Adrenal gland (tissue), 7 donors: ENCODE data around the genes MOCS1, UNC5CL and OARD1.

DNA sequence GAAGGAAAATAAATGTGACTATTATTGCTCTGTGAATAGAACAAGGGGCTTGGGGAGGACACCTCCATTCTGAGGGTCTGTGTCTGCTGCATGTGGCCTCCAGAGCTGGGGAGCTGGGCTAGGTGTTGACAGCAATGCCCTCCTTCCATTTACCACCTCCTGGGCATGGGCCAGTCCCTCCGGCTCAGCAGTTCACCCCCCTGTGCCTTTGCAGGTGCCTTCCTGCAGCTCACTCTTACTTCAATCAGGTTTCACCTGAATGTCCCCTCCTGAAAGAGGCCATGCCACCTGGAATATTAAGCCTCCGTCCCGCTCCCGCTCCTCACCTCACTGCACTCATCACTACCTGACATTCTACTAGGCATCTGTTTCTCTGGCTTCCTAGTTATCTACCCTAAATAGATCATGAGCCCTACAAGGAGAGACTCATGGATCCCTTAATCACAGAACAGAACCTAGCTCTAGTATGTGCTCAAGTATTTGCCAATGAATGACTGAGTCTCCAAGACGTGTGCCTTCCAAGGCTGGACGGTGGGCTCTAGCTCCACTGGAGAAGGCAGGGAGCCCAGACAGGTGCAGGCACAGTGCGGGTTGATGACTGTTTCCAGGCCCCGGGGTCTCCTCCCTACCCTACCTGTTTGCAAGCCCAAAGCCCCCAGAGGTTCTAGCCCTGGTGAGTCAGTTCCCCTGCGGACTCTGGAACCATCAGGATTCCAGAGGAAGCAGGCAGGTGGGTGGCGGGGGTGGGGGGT is 22.2 kb downstream of the KCNK5 start:
- PRO-cap, 3 experiments: no peak in any of the 3 experiments
- RAMPAGE, long total RNA, 4 experiments: no peak in any of the 4 experiments
- RRBS: no CpG with 5 or more reads among the region's 10 CpGs

DNA sequence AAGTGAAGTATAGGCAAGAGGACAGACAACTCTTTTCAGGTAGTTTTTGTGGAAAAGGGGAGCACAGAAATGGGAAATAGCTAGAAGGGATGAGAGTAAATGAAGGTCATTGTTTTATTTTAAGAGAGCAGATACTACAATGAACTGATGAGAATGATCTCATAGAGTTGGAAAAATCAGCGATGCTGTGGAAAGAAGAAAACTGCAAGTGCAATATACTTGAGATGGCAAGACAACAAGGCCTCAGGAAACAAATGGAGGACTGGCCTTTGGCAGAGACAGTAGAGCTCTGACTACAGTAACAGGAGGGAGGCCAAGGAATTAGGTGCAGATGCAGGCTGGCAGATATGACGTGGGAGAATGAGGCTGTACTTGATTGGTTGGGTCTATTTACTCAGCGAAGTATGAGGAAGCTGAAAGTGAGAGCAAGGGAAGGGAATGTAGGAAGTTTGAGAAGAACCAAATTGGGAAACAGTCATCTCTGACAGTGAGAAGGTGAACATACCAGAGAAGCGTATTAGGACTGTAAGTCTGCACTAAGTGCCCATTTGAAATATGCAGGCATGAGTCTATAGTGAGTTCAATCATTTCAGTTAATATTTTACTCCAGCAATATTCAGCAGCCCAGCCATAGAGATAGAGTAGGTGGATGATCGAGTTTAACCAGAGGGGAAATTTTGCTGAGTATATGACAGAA is 40.0 kb downstream of the KIF6 start:
- PRO-cap, 3 experiments: no peak in any of the 3 experiments
- RAMPAGE, long total RNA, 4 experiments: no peak in any of the 4 experiments
- RRBS: no CpG with 5 or more reads among the region's 5 CpGs

- PRO-cap, 3 experiments: no peak in any of the 3 experiments
- RAMPAGE, long total RNA, 4 experiments: no peak in any of the 4 experiments
- RRBS: no CpG with 5 or more reads among the region's 4 CpGs
These were observed 33.4 kb upstream of the DAAM2 start for GRCh38 chr6:39758721-39759200.

DNA sequence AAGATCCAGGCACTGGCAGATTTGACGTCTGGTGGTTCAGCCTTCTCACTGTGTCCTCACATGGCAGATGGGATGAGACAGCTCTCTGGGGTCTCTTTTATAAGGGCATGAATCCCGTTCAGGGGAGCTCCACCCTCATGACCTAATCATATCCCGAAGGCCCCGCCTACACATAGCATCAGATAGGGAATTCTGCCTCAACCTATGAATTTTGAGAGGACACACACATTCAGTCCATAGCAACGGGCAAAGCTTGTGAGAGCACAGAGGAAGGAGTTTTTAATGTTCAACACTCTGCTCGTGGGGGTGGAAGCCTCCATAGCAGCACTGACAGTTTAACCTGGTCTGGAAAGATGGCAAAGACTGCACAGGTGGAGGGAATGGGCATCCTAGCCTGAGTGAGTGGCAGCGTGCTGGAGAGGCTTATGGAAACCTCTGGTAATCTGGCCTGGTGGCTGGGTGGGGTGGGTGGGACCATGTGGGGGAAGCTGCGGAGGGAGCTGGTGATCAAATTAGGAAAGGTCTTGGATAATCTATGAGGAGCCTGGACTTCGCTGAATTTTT is 27.6 kb downstream of the DAAM2 start:
- PRO-cap, 3 experiments: peak in 1 of 3 experiments; most common minus-strand start position 69 of the sequence (in 1)
- RAMPAGE, long total RNA, 4 experiments: start-site peak on the minus strand in 1 of 4 experiments, centred at position 72 of the sequence, 26 reads per replicate
- RRBS: no CpG with 5 or more reads among the region's 9 CpGs

DNA sequence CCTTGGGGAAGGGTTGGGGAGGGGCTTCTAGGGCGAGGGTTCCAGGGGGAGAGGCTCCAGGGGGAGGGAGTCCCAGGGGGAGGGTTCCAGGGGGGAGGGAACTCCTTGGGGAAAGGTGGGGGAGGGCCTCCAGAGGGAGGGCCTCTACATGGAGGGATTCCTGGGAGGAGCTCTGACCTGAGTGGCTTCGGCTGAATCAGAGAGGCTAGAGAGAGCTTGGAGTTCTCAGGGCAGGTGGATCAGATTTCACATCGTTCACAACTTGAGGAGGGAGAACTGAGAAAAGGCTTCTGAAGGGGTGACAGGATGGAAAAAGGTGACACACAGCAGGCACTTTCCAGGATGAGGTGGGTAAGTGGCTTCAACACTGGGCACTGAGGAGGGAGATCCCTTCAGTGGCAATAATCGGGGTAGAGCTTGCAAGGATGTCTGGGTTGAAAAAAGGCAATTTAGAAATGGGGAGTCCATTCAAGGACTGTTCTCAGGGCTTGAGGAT is 49.2 kb downstream of the DAAM2 start:
- PRO-cap, 3 experiments: no peak in any of the 3 experiments
- RAMPAGE, long total RNA, 4 experiments: no peak in any of the 4 experiments
- RRBS: no CpG with 5 or more reads among the region's 4 CpGs

DNA sequence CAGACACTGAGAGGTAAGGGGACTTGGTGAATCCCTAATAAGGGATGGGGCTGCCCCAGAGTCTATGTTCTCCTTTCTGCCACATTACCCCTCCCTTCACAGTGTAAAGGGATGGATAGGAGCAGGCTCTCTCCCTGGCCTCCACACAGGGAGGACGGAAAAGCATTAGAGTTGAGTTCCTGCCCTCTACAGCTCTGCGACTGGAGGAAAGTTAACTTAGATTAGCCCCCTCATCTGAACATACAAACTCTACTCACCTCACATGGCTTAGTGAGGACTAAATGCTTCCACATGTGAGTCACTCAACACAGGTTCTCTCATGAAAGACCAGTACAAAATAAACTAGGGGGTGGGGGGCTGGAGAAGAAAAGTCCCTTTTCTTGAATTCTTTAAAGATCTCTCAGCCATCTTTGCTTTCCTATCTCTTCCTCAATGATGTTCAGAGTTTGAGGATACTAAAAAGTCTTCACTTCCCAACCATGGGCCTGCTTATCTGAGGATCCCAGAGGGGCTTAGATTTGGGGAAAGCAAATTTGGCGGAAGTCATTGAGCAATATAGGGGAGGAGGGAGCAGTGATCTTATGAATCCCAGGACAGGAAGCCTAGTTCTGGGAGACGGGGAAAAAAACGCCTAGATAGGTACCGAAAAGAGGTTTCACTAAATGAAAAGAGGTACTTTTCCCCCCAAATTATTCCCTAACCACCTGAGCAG is 1.2 kb downstream of the MOCS1 start:
- PRO-cap, 3 experiments: no peak in any of the 3 experiments
- RAMPAGE, long total RNA, 4 experiments: no peak in any of the 4 experiments
- RRBS: no CpG with 5 or more reads among the region's 6 CpGs

GRCh38 chr6:39933603-39934887 is at the start of gene MOCS1:
TSS of gene MOCS1 (minus strand) at chr6:39934462.
- PRO-cap, 3 experiments: peak in 3 of 3 experiments; most common plus-strand start chr6:39934773 (in 3); most common minus-strand start chr6:39934429 (in 1)
- RAMPAGE, long total RNA, 4 experiments: start-site peak on the plus strand in 1 of 4 experiments, at chr6:39934587-39934611 at its widest, 11 reads per replicate; start-site peak on the minus strand in 4 of 4 experiments, at chr6:39934417-39934480 at its widest, 204 to 727 reads per replicate
- RRBS: 2% methylated on average over 24 of the region's 58 CpGs

- PRO-cap, 3 experiments: peak in 1 of 3 experiments; most common plus-strand start chr6:39961405 (in 1)
- RAMPAGE, long total RNA, 4 experiments: no peak in any of the 4 experiments
- RRBS: no CpG with 5 or more reads among the region's 5 CpGs
These were observed 26.9 kb upstream of the MOCS1 start for GRCh38 chr6:39961042-39961690.

DNA sequence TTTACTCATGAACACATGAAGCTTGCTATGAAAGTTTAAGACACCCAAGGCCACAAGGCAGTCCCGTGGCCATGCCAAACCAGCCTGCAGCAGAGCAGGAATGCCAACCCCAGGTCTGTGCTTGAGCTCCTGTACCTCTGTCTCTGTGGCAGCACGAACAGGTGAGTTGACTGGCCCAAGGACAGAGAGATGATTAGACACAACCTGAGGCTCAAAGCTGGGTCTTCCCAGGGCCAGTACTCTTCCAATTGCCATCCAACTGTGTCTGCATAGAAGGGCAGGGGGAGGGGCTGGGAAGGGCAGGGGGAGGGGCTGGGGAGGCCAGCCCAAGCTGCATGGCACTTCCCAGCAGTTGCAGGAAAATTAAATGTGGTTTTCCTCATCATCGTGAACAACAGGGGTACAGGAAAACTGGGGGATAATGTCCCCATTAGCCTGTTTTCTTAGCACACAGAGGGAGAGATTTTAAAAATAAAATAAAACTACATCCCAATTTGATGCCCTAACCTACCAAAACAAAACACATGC is 63.4 kb downstream of the LRFN2 start:
- PRO-cap, 3 experiments: no peak in any of the 3 experiments
- RAMPAGE, long total RNA, 4 experiments: no peak in any of the 4 experiments
- RRBS: no CpG with 5 or more reads among the region's 3 CpGs

- PRO-cap, 3 experiments: no peak in any of the 3 experiments
- RAMPAGE, long total RNA, 4 experiments: no peak in any of the 4 experiments
- RRBS: no CpG with 5 or more reads among the region's 11 CpGs
These were observed 168.1 kb upstream of the LRFN2 start for GRCh38 chr6:40755313-40755640.

DNA sequence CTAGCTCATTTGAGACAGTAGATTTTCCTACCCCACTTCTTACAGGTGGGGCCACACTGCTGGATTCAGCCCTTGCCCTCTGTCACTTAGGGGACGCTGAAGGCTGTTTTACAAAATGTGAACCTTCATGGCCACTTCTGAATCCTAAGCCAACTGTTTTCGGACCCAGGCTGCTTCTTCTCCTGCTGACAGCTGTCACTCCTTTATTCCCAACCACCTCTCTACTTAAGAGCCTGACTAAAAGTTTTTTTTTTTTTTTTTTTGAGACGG is 35.1 kb downstream of the UNC5CL start:
- PRO-cap, 3 experiments: no peak in any of the 3 experiments
- RAMPAGE, long total RNA, 4 experiments: no peak in any of the 4 experiments
- RRBS: no CpG with 5 or more reads among the region's 3 CpGs

- PRO-cap, 3 experiments: peak in 1 of 3 experiments; most common plus-strand start chr6:41028462 (in 1); most common minus-strand start chr6:41028467 (in 1)
- RAMPAGE, long total RNA, 4 experiments: no peak in any of the 4 experiments
- RRBS: 5% methylated on average over 5 of the region's 28 CpGs
These were observed 10.5 kb downstream of the UNC5CL start for GRCh38 chr6:41028305-41029119.

DNA sequence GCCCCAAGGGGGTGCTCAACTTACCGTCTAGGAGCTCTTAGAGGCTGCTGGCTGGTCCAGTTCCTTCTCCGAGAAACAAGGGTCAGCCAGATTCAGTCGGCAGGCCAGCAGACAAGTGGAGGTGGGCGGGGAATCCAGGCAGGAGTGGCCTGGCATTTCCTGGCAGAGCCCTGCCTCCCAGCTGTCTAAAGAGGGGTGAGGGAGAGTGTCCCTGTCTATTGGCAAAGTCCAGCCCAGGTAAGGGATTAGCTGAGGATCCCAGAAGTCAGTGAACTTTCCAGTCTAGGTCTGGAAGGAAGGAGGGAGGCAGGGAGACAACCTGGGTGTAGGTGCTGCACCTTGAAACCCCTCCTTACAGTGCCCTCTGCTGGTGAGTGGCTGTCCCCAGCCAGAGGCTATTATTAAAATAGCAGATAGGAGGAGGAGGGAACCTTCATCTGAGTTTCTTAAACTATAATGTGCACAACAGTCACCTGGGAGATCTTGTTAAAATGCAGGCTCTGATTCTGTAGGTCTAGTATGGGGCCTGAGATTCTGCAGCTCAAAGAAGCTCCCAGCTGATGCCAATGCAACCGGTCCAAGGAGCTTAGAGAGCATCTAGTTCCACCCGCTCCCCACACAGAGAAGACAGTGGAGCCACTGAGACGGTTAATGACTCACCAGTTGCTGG is at the start of gene UNC5CL:
UNC5CL (minus strand) TSS at position 84 of the 670 bp plus-strand sequence.
- PRO-cap, 3 experiments: no peak in any of the 3 experiments
- RAMPAGE, long total RNA, 4 experiments: no peak in any of the 4 experiments
- RRBS: no CpG with 5 or more reads among the region's 7 CpGs

DNA sequence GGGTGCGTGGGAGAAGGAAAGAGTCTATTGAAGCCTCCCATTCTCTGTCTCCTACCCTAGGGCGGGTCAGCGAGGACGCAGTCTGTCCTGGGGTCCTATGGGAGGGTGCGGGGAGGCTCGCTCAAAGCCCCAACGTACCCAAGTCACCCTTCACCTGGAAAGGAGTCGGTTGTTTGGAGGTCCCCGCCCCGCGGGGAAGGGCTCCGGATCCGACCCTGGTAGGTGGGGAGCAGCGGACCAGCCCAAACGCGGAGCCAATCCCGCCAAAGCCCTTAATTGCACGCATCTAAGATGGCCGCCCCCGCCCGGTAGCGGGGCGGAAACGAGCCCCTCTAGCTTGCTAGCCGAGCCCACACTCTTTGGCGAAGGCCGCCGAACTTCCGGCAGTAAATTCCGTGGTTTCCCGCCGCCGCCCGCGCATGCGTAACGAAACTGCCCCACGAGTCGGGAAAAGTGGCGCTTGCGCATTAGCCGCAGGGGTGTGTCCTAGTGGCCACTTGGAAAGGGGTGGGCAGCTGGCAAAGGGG is at the start of gene OARD1:
OARD1 (minus strand) TSS at position 176 of the 527 bp plus-strand sequence.
- PRO-cap, 3 experiments: peak in 3 of 3 experiments; most common plus-strand start position 426 of the sequence (in 2); most common minus-strand start position 361 of the sequence (in 3)
- RAMPAGE, long total RNA, 4 experiments: start-site peak on the minus strand in 4 of 4 experiments, centred at positions 163 to 350 of the sequence, 21 to 1,005 reads per replicate
- RRBS: under 1% methylated on average over 14 of the region's 42 CpGs

GRCh38 chr6:41101615-41102620 is 29.1 kb downstream of the NFYA start:
- PRO-cap, 3 experiments: no peak in any of the 3 experiments
- RAMPAGE, long total RNA, 4 experiments: start-site peak on the plus strand in 1 of 4 experiments, at chr6:41101805-41102131 at its widest, 6 reads per replicate
- RRBS: no CpG with 5 or more reads among the region's 6 CpGs

DNA sequence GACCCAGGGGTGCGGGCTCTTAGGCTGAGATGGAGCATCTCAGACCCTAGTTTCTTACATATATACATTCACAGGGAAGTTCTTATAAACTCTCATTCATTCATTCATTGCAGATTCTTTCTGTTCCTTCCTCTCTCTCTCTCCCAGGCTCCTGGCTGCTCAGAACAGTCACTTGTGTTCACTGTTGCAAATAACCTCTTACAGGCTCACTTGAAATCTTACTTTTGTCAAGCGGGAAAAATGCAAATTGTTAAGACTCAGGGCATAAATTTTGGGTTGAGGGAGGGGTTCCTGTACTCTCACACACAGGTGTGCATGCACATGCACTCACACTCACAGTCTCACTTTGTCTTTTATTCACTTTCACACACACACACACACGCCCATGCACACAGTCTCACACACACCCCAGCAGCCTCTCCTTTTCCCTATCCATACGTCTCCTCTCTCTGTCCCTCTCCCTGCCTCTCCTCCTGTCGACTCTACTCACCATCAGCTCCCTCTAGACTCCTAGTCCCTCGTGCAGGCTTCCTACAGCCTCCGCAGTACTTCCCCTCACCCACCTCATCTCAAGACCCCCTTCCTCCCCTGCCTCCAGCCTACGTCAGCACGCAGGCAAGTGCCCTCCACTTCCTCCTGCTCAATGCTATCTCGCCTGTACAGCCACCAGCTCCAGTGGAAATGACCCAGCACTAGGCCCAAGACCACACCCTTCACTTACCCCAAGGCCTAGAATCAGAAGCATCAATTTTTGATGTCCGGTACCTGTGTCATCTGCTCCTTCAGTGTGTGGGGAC is 670 bp upstream of the TREML2 start:
- PRO-cap, 3 experiments: no peak in any of the 3 experiments
- RAMPAGE, long total RNA, 4 experiments: no peak in any of the 4 experiments
- RRBS: no CpG with 5 or more reads among the region's 11 CpGs

DNA sequence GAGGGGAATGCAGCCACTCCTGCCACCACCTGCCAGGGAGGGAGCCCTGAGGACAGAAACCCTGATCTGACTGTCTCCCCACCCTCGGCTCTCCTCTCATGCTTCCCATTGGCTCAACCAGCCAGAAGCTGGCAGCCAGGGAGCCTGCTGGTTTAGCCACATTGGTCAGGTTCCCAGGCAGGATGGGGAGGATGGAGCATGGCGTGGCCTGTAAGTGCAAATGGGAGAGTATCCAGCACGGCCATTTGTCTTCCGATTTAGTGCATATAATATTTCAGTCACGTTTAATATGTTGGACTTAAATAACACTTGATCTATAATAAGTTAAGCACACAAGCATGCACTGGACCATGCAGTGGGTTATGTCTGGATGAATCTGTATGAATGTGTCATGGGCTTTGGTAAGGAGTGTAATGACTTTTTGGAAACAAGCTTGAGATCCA is 12.7 kb downstream of the TREM1 start:
- PRO-cap, 3 experiments: no peak in any of the 3 experiments
- RAMPAGE, long total RNA, 4 experiments: no peak in any of the 4 experiments
- RRBS: no CpG with 5 or more reads among the region's 5 CpGs

- PRO-cap, 3 experiments: no peak in any of the 3 experiments
- RAMPAGE, long total RNA, 4 experiments: no peak in any of the 4 experiments
- RRBS: 10% methylated on average over 2 of the region's 13 CpGs
These were observed 911 bp upstream of the FOXP4 start for GRCh38 chr6:41545303-41545636.

DNA sequence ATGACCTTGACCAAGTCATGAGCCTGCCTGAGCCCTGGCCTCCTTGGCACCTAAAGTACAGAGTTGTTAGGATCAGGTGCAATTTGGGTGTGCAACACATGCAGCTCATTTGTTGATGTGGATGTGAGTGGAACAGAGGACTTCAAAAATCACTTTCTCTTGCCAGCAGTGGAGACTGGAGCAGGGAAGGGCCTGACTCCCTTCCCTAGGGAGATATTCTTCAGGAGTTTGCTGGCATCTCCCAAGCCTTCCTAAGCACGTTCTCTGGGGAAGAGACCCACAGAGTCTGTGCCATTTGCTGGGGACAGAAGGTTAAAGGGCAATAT is 20.9 kb downstream of the FOXP4 start:
- PRO-cap, 3 experiments: no peak in any of the 3 experiments
- RAMPAGE, long total RNA, 4 experiments: no peak in any of the 4 experiments
- RRBS: no CpG with 5 or more reads among the region's 1 CpG

DNA sequence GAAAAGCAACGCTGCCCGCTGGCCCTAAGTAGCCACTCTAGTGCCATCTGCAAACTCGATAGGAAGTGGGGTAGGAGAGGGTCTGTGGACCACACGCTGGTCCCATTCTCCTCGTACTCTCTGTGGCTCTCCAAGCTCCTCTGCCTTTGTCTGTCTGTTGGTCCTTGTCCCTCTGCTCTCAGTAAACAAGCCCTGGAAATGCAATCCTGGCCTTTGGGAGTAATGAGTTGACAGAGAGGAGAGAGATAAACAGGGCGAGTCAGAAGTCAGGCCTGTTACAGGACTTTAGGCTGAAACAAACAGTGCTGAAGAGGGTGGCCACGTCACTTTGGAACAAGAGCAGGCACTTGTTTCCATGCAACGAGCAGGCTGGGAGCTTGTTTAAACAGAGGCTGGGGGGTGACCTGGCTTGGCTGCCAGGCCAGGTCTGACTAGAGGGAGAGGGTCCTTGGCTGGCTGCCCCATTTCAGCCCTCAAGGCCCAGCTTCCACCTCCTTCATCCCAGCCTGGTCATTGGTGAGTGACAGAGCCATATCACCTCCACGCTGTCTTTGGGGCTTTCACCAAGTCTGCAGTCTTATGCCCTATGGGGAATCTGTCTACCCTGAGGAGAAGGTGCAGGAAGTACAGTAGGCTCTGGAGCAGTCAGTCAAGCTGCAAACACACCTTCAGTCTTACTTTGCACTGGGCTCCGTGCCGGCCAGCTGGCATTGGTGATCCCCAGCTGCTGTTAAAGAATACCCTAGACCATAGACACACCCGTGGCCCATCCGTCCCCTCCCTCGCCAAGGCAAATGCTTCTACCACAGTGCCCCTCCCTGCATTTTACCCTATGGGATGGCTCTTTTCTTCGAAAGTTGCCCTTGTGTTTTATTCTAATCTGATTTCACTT is 22.6 kb downstream of the FOXP4 start:
- PRO-cap, 3 experiments: no peak in any of the 3 experiments
- RAMPAGE, long total RNA, 4 experiments: no peak in any of the 4 experiments
- RRBS: no CpG with 5 or more reads among the region's 15 CpGs